Tibial artery (tissue), 1 donor: Measurements from ENCODE around the genes AP1M2 and C19orf38.

GRCh38 chr19:9913503-9914345 is 22.6 kb downstream of the OLFM2 start:
- PRO-cap: no peak

- PRO-cap: no peak
These were observed 32.9 kb downstream of the COL5A3 start for GRCh38 chr19:9977424-9977842.

DNA sequence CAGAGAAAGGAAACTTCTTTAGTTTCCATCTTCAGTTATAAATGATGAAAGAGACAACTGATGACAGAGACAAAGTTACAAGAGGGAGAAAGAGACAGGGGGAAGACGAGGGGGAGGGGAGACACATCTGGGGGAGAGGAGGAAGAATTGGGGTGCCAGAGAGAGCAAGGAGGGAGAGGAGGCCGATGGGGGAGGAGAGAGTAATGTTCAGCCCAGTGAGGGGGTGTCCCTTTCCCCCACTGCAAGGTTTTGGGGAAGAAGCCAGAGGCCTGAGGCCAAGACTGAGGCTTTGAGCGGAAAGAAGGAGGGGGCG is 699 bp upstream of the PPAN start:
- PRO-cap: no peak

DNA sequence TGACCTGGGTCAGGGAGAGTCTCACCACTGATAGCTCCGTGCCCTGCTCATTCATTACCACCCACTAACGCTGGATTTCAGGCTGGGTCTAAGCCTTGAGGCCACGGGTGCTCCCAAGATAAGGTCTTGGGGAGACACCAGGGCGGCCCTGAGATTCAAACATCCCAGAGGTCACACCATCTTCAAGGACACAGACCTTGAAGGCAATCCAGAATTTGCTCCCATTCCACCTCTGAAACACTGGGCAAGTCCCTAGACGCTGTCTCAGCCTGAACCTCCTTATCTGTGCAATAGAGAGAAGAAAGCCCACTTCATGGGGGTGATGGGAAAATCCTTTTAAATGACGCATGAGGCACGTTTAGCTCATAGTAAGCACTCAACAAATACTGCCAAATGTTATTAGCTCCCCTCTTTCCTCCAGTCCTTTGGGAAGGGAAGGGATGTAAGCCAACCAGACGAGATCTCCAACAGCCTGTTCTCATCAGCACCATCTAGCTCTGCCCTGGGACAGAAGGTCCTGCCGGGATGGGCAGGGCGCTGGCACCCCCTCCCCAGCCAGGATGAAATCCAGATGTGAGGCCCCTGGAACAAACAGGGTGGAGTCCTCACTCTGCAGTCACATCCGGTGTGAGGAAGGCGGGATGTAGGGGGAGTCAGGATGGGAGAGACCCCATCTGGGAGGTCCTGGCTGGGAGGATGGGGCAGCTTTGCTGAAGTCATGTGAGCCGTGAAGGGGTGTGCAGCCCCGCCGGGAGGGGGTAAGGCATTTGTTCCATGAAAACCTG is 4.8 kb downstream of the S1PR2 start:
- PRO-cap: no peak

DNA sequence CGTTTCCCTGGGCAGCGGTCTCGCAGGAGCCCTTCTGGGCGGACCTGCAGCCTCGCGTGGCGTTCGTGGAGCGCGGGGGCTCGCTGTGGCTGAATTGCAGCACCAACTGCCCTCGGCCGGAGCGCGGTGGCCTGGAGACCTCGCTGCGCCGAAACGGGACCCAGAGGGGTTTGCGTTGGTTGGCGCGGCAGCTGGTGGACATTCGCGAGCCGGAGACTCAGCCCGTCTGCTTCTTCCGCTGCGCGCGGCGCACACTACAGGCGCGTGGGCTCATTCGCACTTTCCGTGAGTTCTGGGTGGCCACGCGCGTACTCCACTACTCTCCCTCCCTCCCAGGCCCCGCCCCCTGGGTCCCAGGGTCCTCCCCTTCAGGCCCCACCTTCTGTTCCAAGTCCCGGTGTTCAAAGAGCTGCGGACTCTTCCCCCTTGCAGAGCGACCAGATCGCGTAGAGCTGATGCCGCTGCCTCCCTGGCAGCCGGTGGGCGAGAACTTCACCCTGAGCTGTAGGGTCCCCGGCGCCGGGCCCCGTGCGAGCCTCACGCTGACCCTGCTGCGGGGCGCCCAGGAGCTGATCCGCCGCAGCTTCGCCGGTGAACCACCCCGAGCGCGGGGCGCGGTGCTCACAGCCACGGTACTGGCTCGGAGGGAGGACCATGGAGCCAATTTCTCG is 1.4 kb downstream of the ICAM5 start:
- PRO-cap: bidirectional peak, plus-strand start at position 416 of the sequence, minus-strand start at position 294 of the sequence

DNA sequence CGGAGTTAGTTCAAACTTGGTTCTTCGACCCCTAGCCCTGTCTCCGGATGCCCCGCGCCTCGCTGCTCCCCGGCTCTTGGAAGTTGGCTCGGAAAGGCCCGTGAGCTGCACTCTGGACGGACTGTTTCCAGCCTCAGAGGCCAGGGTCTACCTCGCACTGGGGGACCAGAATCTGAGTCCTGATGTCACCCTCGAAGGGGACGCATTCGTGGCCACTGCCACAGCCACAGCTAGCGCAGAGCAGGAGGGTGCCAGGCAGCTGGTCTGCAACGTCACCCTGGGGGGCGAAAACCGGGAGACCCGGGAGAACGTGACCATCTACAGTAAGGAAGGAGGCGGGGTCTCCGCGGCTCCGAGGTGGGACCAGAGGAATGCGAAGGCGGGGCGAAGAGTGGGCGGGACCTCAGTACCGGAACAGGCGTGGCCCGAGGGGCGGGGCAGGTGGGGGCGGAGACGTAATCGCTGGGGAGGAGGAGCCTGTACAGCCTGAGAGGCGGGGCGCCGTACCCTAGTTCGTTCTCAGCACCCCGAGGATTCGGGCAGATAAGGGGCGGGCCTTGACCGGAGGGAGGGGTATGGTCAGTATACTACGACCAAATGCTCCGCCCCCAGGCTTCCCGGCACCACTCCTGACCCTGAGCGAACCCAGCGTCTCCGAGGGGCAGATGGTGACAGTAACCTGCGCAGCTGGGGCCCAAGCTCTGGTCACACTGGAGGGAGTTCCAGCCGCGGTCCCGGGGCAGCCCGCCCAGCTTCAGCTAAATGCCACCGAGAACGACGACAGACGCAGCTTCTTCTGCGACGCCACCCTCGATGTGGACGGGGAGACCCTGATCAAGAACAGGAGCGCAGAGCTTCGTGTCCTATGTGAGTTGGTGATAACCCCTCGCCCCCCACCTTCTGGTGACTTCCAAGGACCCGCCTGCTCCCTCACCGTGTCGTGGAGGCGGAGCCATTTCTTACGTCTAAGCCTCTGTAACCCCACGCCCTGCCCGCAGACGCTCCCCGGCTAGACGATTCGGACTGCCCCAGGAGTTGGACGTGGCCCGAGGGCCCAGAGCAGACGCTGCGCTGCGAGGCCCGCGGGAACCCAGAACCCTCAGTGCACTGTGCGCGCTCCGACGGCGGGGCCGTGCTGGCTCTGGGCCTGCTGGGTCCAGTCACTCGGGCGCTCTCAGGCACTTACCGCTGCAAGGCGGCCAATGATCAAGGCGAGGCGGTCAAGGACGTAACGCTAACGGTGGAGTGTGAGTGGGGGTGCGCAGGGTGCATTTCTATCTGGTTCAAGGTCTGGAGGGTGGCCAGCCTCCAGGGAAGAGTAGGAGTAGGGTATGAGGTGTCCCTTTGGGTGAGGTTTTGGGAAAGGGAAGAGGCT is 2.7 kb downstream of the ICAM5 start:
- PRO-cap: no peak

GRCh38 chr19:10295137-10295908 is 5.6 kb downstream of the ICAM5 start:
- PRO-cap: no peak

DNA sequence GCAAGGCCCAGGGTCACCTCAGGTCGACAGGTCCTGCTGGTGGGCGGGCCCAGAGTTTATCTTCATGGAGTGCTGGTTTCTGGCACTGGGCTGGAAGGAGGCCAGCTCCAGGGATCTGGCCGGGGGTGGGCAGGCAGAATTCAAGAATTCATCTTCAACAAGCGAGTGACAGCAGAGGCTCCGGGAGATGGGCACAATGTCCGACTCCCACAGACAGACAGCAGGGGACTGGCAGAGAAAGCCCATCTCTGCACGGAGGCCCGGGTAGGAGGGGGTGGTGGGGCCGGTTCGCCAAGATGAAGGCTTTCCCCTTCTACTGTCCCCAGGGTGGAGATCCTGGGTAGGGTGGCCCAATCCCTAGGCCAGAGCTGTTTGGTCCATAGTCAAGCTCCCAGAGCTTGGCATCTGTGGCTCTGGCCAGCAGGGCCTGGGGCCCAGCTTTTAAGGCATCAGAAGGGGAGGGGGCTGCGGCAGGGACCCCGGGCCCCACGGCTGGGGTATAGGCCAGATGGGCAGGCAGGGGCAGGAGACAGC is 610 bp upstream of the FDX2 start:
- PRO-cap: no peak

GRCh38 chr19:10332762-10332954 is 671 bp downstream of the RAVER1 start:
- PRO-cap: no peak

- PRO-cap: no peak
These were observed 619 bp upstream of the PDE4A start for GRCh38 chr19:10419415-10420423.

DNA sequence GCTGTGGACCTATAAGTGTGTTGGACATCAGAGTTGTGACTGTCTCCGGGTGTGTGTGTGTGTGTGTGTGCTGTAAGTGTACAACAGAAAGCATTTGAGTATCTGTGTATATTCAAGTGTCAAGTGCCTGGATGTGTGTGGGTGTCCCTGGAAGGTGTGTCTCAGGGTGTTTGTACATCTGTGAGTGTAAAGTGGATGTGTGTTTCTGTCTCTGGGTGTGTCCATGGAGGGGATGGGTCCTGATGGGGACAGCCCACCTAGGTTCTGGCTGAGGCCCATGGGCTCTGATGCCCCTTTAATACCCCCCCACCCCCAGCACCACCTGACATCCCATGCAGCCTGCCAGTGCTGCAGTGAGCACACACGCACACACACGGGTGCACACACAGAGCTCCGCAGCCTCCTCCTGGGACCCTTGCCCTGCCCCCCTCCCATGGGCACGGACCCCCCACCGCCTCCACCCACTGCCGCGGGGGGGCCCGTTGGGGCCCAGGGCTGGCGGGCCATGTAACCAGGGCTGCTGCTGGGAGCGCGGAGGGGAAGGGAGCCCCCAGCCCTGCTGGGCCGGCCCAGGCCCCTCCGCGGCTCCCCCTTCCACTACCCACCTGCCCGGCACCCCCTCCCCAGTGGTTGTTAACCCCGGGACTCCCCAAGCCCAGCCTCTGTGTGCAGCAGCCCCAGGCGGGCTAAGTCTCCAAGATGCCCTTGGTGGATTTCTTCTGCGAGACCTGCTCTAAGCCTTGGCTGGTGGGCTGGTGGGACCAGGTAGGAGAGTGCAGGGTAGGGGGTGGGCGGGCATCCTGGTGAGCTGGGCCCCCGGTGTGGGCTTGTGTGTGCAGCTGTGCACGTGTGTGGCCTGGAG is 32.5 kb downstream of the PDE4A start:
- PRO-cap: no peak

- PRO-cap: no peak
These were observed 1.5 kb downstream of the S1PR5 start for GRCh38 chr19:10515637-10516351.

DNA sequence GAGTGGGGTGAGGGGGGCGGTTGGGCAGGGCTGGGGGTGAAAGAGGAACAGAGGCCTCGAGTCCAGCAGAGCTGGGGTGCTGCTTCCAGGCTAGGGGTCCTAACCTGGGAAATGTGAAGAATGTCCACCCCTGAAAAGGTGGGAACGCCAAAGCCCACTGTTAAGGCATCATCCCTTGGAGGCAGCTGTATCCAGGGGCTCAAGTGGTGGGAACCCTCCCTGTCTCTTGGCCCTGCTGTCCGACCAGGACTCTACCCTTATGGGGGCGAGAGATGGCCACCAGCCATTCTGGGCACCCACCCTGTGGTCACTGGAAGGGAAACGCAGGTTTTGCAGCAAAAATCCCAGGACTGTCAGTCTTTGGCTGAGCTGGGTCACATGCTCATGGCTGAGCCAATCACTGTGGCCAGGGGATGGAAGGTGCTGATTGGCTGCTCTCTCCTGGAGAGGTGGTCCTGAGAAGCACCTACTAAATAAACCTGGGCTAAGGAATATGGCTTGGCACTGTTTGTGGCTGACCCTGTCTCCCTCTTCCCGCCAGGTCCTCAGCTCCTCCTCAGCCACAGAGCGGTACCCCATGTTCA is 8.7 kb downstream of the ATG4D start:
- PRO-cap: no peak

GRCh38 chr19:10586910-10587474 is at the start of gene AP1M2:
Gene AP1M2 (minus strand): TSS chr19:10587312.
- PRO-cap: no peak

DNA sequence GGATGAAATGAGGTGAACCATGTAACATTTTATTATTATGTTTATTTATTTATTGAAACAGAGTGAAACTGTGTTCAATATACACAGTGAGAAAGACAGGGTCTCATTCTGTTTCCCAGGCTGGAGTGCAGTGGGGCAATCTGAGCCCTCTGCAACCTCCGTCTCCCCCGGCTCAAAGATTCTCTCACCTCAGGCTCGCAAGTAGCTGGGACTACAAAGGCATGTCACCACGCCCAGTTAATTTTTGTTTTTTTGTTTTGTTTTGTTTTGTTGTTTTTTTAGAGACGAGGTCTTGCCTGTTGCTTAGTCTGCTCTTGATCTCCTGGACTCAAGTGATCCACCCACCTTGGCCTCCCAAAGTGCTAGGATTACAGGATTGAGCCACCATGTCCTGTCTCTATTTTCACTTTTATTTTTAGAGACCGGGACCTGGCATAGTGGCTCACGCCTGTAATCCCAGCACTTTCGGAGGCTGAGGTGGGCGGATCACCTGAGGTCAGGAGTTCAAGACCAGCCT is 9.1 kb upstream of the SLC44A2 start:
- PRO-cap: no peak

DNA sequence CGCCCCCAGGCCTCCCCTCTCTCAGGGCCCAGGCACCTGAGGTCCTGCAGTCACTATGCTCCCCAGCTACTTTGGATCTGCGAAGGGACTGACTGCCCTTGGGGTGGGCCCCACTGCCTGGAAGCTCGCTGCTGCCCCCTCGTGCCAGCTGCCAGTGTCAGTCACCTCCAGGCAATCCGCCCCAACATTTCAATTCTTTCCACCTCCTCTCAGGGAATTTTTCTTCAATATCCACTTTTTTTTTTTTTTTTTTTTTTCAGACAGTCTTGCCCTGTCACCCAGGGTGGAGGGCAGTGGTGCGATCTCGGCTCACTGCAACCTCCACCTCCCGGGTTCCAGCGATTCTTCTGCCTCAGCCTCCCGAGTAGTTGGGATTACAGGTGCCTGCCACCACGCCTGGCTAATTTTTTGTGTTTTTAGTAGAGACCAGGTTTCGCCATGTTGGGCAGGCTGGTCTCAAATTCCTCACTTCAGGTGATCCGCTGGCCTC is 9.3 kb upstream of the ILF3 start:
- PRO-cap: no peak

- PRO-cap: bidirectional peak, plus-strand start at chr19:10654706, minus-strand start at chr19:10654697
These were observed 522 bp downstream of the ILF3 start for GRCh38 chr19:10654518-10655218.

DNA sequence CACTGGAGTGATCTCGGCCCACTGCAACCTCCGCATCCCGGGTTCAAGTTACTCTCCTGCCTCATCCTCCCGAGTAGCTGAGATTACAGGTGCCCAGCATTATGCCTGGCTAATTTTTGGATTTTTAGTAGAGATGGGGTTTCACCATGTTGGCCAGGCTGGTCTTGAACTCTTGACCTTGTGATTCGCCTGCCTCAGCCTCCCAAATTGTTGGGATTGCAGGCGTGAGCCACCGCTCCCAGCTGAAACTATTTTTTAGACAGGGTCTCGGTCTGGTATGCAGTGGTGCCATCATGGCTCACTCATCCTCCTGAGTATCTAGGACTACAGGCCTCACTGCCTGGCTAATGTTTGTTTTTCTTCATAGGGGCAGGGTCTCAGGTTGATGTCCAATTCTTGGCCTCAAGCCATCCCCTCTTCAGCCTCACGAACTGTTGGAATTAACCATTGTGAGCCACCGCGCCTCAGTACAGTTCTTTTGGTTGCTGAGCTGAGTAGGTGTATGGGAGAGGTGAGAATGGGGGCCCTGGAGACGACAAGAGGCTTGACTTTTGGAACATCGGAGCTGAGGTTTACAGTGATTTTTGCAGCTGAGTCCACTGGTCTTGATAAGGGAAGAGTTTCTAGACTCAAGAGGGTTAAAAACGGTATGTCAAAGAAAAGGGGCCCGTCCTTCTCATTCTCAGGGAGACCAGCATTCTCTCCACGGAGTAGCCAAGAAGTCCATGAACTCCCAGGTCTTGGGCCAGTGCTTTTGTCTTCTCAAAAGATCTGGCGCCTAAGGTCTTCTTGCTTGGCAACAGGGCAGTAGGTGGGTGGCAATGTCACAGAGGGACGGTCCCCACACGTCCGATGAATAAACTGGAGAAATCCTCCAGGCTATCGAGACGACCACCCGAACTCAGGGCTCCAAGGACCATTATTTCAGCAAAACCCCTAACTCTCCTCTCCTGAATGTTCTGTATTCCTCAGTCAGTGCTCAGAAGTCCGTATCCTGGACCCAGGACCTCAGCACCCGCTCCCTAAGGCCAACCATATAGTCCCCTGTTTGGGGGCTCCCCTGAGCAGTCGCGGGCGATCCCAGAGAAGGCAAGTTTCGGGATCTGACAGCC is 6.6 kb upstream of the QTRT1 start:
- PRO-cap: no peak

GRCh38 chr19:10848213-10848642 is at the start of gene C19orf38:
Gene C19orf38 (plus strand): TSS chr19:10848415.
- PRO-cap: no peak

- PRO-cap: bidirectional peak, plus-strand start at chr19:10922427, minus-strand start at chr19:10922420
These were observed 6.0 kb downstream of the YIPF2 start for GRCh38 chr19:10922331-10922906.